ENCODE measurements around a stretch of chr6.

- PRO-cap = no peak
Measured at GRCh38 chr6:167321146-167321602, 3.7 kb upstream of the TTLL2 start.

GRCh38 chr6:167491696-167492052, 166.8 kb downstream of the TTLL2 start:
- PRO-cap = no peak

DNA sequence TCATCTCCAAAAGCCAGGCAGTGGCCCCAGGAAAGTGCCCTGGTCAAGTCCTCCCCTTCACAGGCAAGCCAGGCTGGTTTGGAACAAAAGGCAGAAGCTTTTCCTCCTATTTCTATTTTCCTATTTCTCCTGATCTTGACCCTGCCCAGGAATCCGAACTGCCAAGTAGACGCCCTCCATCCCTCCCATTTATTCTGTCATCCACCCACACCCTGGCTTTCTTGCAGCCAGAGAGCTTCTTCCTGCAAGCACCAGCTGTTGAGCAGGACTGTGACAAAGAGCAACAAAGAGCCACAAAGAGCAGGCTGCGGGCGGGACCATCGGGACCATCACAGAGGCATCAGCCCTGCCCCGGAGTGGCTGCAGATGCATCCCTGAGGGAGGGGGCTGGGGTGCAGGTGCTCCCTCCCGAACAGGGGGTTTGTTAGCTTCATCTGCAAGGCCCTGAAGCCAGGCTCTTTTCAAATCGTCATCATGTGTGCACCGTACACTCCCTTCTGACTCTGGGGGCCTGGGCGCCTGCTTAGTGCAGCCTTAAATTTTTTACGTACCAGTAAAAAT, 149.6 kb upstream of the AFDN start:
- PRO-cap = no peak

DNA sequence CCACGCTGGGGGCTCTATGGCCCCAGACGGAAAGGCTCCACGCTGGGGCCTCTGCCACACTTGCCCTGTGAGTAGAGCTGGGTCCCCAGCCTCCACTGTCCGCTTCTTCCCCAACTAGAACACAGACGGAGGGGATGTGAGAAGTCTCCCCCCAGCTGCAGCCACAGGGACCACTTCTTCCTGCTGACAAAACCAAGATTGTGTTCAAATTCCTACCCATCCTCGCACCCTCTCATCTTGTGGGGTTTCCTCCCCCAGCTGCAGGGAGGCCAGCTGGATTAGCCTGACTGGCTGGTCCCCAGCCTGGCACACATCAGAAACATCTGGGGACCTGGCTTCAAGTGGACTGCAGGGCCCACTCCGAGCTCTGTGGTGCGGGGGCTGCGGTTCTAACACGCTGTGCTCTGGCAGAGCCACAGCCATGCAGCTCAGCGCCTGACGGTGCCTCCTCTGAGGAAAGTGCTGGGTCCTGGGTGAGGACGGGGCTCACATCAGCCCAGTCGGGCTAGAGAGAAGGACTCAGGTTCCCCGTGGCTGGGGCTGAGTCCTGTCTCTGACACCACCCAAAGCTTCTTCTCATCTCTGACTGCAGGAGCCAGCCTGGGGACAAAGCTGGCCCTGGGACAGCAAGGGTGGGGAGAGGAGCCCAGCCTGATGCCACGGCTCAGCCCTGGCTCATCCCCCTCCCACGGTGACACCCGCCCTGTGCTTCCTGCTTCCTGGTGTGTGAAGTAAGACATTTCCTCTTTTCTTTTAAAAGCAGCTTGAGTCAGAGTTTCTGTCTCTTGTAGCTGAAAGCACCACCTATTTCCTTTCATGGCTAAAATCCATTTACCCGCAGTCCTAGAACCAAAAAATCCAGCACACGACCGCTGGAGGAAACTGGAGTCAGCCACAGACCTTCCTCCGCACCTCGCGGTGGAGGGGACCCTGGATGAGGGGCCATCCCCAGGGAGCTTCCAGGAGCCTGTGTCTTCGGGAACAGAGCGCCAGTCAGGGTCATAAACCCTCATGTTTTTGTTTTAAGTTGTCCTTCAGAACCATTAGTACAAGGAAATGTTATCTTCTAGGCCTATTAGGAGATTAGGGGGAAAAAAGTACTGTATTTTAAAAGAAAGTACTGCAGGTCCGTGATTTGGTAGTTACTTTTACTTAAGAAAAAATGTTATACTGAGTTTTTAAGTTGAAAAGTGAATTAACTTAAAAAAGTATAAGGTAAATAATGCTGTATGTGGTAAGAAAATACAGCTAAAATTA, 127.4 kb upstream of the AFDN start:
- PRO-cap = no peak

DNA sequence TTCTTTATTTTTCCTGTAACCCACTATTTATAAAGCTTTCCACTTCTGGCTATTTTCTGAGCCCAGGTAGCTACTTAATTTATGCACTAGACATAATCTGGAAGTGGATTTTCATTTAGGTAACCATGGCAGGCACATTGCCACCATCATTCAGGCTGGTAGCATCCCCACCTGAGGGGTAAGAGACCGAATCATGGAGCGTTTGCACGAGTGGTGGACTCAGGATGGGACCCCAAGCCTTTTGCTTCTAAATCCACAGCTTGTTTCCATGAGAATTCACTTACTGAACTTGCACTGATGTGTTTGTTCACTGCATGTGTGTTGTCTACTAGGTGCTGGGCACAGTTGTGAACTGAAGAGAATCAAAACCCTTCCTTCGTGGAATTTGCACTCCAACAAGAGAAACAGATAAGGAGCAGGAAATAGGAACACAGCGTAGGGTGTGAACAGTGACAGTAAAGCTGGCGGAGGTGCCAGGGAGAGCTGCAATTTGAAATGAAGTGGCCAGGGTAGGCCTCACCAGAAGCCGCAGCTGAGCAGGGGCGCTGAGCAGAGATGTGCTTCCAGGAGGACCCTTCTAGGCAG, 115.1 kb upstream of the AFDN start:
- PRO-cap = no peak

GRCh38 chr6:167735650-167736148, 91.0 kb upstream of the AFDN start:
- PRO-cap = no peak

DNA sequence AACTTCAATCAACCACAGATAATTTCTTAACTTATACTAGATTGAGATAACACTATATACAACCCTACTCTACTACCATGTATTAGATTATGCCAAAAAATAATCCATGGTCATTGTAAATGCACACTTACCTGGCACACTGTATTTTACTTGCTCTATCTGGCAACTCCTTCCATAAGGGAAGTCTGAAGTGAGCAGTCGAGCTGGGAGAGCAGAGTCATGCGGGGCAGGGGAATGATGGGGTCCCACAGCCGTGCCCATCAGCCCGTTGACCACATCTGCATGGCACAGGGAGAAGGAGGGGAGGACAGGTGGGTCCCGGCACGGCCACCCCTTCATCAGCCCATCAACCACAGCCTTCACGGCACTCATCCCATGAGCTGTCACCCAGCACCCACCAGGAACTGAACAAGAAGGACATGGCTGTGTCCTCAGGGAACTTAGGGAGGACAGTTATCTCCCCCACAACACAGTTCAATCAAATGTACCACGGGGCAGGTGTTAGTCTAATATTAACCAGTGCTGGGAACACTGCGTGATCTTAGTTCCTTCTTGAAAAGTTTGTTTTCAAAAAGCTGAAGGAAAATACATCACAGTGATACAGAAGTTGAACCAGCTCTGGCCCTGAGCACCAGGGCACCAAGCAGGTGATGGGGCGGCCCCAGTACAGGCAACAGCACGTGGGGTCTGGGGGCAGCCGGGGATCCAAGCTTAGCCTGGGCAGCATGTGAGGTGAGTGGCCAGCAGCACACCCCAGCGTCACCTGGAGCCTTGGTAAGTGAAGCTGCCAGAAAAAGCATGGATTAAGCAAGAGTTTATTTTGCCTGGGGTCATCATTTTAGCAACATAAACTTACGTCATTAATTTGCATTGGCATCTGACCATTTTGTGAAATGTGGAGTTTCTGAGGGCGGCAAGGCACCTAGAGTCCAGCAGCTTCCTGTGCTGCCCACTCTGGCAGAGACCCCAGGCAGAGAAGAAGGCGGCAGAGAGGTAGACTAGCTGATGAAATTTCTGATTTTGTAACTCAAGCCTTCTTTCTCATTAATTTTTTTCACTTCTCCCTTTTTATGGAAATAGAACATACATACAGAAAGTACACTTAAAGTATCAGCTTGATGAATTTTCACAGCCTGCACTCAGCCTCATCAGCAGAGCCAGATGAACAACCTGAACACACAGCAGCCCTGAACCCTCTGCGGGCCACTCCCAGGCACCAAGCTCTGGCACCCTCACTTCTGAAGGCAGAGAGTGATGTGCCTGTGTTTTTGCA, 35.5 kb upstream of the AFDN start:
- PRO-cap = no peak

GRCh38 chr6:167794204-167795093, 32.3 kb upstream of the AFDN start:
- PRO-cap = no peak

DNA sequence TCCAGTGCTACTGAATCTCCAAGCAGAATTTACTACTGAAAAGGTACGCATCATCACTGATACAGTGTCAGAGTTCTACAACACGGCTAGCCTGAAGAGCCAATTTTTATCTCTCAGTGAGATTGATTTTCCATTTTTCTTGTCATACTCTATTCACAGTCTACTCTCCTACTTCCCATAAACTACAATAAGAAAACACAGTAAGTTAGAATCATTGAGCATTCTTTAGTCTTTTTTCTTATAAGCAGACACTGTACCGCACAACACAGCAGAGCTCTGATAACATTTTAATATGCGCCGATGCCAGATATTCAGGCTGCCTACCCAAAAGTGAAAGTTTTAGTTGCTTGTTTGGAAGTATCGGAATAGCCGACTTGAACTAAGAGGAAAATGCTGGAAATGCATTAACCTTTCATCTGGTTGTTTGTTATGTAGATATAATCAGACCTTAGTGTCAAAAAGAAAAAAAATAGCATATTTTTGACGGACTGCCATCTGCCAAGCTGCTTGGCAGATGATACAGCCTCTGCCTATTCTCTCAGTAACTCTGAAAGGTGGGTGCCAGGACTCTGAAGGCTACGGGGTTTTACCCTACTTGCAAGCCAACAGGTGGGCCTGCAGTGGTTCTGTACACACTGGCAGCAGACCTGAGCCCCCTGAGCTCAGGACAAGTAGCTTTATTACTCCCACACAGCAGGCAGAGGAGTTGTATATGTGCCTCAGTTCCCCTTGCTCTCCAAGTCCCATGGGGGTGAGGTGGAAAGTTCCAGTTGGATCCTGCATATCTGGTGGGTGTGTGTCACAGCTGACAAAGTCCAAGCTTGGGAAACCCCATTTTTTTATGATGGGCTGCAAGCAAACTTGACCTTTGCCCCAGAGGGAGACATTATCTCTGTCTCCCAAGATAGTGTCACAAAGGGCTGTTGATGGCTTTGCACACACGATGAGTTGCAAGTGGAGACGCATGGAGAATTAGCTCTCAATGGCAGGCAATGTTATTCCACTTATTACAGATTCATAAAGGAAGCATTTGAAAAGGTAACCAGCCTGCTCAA, 20.7 kb upstream of the AFDN start:
- PRO-cap = no peak

- PRO-cap = no peak
Measured at GRCh38 chr6:167849726-167850487, 23.2 kb downstream of the AFDN start.

DNA sequence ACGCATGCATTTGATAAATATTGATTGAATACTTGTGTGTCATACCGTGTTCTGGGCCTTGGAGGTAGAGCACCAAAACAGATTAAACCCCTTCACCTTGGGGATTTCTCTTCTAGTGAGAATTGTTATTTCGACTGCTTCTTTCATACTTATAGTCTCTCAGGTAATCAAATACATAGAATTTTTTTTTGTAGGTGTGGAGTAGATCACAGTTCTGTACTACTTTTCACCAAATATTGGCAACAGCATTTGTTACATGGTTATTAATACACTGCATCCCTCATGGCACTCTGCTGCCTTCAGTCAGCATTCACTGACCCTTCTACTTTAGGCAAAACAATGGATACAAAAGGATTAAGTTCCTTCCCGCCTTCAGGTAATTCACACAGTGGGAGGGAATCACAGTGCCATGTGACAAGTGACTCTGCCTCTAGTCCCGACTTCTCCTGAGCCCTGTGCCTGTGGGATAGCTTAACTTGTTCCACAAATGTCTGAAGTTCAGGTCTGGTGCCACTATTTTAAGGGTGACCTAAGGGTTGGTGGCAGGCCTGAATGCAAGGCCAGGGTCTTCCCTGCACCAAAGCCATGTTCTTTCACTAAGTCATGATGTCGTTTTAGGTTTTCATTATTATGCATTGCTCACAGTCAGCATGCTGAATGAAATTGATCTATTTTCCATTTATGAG, 66.1 kb downstream of the AFDN start:
- PRO-cap = no peak

DNA sequence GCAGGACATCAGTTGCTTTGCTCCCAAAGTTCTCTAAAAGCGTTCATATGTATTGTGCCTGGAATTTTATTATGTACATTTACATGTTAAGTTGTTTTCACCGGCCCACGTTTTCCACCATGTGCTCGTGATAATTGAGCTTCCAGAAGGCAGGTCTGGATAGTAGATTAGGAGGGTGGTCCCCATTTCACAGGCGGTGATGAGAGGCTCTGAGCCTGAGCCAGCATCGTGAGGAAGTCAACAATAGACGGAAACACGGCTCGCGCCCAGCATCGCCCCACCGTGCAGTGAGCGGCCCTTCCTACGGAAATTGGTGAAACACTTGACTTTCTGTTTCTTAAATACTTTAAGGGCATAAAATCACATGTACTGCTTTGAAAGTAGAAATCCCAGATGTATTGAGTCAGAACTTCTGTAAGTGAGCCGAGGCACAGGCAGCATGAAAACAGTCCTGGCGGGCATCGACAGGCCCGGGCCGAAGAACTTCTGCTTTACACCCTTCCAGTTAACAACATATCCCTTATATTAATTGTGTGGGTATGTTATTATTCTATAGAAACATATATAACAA, 4.3 kb upstream of the KIF25 start:
- PRO-cap = no peak

- PRO-cap = unidirectional peak, minus-strand start at chr6:167997110
Measured at GRCh38 chr6:167996786-167997212, 672 bp upstream of the KIF25 start.

DNA sequence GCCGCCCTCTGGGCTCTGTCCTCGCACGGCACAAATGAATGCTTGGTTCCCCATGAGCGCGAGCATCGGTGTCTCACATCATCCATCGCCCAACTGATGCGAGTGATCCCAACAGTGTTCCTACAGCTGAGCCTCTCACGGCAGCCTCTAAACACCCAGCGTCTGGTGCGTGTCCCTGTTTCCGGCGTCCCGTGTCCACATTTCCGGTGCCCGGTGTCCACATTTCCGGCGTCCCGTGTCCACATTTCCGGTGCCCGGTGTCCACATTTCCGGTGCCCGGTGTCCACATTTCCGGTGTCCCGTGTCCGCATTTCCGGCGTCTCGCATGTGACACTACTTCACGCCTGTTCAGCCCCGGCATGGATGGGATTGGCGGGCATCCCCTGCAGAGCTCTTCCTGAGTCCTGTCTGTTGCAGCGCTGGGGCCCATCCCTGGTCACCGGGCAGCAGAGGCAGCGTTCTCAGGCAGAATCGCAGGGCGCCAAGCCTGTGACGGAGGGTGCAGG, 3.3 kb downstream of the FRMD1 start:
- PRO-cap = no peak

GRCh38 chr6:168078065-168078681, 839 bp downstream of the FRMD1 start:
- PRO-cap = no peak

DNA sequence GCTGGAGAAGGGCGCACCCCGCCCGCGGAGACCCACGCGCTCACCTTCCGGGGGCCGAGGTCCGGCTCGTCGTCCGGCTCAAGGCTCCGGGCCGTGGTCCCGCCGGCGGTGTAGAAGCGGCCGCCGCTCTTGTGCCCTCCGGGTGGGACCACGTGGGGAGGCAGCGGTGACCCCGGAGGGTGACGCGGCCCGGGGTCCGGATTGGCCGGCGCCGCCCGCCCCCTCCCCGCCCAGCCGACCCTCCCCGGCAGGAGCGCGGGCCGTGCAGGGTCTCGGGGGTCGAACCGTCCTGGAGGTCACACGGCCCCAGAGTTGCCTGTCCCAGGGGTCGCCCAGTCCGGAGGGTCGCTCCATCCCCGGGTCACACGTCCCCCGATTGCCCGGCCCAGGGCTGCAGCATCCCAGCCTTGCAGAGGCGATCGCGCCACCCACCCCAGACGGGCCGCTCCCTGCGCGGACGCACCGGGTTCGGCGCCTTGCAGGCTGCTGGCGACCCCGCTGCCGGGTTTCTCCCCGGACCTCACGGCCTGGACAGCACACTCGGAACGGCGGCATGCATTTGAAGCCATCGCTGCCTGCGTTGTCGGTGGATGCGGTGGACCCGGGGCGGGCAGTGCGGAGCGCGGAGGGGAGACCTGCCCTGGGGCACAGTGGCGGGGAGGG, 22.5 kb upstream of the FRMD1 start:
- PRO-cap = no peak

GRCh38 chr6:168370308-168370956, 50.9 kb upstream of the DACT2 start:
- PRO-cap = no peak

DNA sequence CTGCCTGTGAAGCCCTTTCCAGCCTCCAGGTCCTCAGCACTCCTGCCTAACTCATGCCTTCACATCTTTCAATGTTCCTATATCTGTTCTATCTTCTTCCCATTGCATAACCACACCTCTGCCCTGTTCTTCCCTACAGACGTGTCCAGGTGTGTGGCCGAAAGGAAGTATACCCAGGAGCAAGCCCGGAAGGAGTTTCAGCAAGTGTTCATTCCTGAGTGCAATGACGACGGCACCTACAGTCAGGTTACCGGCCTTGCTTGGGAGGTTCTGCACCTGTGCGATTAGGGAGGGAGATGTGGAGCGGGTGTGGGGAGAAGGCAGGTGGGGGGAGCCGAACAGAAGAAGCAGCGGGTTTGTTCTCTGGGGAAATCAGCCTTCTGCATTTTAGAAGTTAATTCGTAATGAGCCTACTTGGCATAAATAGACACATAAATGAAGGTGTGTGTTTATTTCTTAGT, 85.3 kb downstream of the SMOC2 start:
- PRO-cap = no peak

DNA sequence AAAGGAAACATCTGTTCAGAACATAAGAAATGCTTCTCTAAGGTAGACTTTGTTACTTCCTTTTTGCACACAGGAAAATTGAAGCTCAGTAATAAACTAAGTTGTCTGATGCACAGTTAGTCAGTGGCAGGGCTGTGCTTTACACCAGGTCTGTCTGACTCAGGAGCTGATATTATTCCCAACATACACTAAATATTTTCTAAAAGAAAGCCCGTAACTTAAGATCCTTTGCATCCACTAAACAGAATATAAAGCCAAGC, 315.5 kb downstream of the THBS2 start:
- PRO-cap = no peak

- PRO-cap = no peak
Measured at GRCh38 chr6:169168949-169169761, 84.5 kb downstream of the THBS2 start.